ENCODE data around the genes CT83 and IL13RA1.

DNA sequence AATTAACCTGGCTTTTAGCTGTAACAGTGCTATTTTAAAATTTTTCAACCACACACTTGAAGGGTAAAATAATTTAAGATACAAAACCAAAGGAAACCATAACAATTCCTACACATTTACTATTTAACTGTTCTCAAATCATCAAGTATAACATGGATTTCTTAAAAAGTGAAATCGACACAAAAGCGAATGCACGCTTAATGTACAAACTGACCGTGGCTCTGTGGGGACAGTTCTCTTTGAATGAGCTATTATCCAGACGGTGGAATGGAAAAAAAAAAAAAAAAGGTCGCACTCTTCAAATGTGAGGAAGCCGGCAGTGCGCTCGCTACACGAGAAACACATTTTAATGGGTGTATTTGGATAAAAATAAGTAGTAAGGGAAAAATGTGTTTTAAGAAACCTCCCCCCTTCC, 1.2 kb downstream of the AMMECR1 start:
- PRO-cap = no peak
- RAMPAGE, long total RNA, 2 experiments = no peak in any of the 2 experiments

DNA sequence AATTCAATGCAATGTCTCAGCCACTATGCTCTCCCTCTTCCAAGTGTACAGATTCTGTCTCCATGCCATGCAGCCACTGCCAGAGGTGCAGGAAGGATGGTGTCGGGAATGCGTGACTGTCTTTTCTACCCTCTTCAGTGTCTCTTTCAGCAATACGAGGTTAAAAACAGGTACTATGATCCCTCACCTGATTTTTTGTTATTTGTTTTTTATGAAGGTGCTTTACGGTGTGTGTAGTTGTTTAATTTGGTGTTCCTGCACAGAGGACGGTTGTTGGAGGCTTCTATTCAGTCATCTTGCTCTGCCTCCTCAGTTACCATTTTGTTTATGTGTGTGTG, 66.6 kb upstream of the TRPC5OS start:
- PRO-cap = no peak
- RAMPAGE, long total RNA, 2 experiments = no peak in any of the 2 experiments

DNA sequence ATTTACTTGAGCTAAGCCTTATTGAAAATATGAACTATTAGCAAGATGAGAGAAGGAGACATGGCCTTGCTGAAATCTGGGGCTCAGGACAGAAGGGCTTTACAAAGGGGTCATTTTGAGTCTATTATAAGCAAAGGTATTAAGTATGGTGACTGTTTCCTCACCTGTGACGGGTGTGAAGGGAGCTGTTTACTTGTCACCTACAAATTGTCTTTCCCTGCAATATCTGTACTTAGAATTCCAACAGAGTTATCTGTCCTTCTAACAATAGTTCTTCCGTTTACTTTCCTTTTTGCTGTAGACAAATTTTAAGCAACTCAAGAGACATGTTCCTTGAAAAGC, 234.8 kb downstream of the LHFPL1 start:
- PRO-cap = no peak
- RAMPAGE, long total RNA, 2 experiments = no peak in any of the 2 experiments

DNA sequence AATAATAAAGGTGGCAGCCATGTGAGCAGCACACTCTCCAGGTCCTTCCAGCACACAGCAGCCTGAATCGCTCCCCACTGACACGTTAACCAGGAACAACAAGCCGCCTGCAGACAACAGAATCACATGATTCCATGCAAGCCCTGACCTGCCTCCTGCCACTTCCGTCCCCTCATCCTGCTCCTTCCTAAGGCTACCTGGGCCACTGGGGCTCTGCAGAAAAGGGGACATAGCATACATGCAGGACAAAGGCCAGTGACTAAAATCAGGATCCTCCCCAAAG, 21.9 kb downstream of the AMOT start:
- PRO-cap = no peak
- RAMPAGE, long total RNA, 2 experiments = no peak in any of the 2 experiments

DNA sequence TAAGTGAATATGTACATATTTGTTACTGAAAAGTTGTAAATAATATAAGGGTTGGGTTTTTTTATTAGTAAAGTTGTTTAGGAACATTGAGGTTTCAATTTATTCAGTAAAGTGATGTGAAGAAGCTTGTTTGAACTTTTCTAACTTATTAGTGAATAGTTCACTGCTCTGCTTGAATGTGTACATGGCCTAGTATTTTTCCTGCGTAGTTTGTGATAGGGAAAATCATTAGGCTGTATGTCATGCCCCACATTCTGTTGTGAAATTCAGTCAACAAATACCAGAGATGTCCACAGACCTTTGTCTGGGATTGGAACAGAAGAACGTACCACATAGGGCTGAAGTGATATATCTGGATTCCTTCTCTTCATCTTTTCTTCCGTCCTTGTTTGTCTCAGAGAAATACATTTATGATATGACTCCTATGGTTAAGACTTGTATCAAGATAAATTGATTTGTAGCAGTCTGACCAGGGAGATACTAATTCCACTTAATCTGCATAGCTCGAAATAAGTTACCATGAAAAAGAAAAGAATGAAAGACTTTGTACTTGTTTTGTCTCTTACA, 88.8 kb upstream of the PLS3 start:
- PRO-cap = no peak
- RAMPAGE, long total RNA, 2 experiments = no peak in any of the 2 experiments

- PRO-cap = no peak
- RAMPAGE, long total RNA, 2 experiments = no peak in any of the 2 experiments
These were observed 2.5 kb downstream of the PLS3 start for GRCh38 chrX:115563386-115564006.

- PRO-cap = no peak
- RAMPAGE, long total RNA, 2 experiments = no peak in any of the 2 experiments
These were observed 278.4 kb upstream of the AGTR2 start for GRCh38 chrX:115892103-115892545.

- PRO-cap = no peak
- RAMPAGE, long total RNA, 2 experiments = no peak in any of the 2 experiments
These were observed 247.6 kb upstream of the AGTR2 start for GRCh38 chrX:115922544-115923761.

DNA sequence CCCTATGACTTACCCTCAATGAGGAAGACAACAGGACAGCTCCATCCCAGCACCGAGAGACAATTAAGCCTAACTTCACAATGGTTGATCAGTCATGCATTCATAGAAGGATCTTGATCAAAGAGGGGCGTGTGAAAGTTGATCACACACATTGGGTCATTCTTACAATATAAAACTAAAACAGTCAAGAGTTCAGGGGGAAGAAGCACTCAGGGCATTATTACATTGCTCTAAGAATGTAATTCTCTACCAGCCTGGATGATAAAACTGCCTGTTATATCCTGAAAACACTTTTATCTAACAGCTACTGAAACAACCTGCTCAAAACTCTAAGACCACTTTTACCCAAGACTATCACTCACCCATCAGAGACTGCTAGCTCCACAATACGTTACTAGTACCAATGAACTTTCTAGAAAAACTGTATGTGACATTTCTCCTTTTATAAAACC, 230.7 kb upstream of the AGTR2 start:
- PRO-cap = no peak
- RAMPAGE, long total RNA, 2 experiments = no peak in any of the 2 experiments

GRCh38 chrX:116238557-116238855, 68.0 kb downstream of the AGTR2 start:
- PRO-cap = no peak
- RAMPAGE, long total RNA, 2 experiments = no peak in any of the 2 experiments

DNA sequence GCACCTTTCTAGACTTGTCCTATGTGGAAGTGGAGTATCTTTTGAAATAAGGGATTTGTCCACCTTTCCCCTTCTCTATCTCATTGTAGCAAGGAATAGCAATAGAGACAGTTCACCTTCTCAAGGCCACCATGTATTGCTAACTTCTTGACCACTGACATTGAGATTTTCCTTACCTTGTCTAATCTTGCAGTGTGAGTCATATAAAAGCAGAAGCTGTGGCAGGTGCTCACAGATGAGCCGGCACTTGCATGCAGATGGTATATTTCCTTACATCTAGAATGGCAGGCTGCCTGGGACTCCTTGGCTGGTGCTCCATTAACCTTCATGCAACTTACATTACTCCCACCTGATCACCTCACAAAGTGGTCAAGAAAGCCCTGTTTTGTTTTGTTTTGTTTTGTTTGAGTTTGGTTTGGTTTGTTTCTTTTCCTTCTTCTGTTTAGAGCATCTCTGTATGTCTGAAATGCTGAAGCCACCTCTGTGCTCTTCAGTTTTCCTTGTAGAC, 68.4 kb downstream of the AGTR2 start:
- PRO-cap = no peak
- RAMPAGE, long total RNA, 2 experiments = no peak in any of the 2 experiments

DNA sequence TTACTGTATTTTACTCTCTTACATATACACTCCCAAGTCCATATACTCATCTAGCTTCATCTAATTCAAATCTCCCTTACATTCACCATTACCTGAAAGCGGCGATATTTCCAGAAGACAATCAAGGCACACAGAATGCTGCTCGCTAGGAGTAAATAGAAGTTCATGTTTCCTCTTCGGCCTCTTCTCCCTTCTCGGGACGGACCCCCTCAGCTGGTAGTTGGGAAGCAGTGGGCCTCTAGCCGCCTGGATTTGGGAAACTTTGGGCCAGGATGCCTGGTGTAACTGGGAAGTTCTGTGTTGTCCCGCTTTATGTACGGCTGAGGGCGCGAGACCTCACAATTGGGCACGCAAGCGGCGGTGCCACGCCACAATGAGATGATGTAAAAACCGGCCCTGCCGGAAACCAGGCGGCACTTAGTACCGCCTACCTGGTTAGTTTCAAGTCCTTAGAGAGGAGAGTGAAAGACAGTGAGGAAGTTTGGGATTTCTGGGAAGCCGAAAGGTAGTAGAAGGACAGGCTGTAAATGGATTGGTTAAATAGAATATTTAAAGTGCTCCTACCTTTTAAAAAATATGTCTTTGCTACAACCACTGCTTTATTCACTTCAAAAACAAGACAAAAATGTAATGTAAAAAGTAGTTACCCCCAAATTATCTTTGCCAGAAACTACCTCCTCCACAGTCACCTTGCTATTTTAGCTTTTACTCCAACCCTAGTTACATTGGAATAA, at the start of gene CT83:
Gene CT83 (minus strand): TSS at position 287 of the 734 bp plus-strand sequence.
- PRO-cap = no peak
- RAMPAGE, long total RNA, 2 experiments = no peak in any of the 2 experiments

DNA sequence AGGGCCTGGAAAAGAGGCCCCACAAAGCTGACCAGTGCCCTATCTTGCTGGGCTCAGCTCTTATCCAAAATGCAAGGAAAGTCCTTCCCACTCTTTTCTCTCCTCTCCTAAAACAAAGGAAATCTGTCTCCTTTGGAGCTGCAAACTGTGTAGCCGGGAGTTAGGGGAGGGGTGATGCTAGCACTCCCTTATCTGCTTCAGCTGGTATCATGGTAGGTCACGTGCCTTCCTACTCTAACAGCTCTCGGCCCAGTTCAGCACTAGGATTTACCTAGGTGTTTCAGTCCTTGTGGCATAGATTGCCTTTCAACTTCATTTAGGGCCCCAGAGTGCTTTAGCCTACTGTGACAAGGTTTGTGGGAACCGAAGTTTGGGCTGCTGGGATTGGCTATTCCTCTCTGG, 245.2 kb upstream of the CT83 start:
- PRO-cap = no peak
- RAMPAGE, long total RNA, 2 experiments = no peak in any of the 2 experiments

- PRO-cap = no peak
- RAMPAGE, long total RNA, 2 experiments = no peak in any of the 2 experiments
These were observed 817.5 kb downstream of the KLHL13 start for GRCh38 chrX:117299226-117299425.

DNA sequence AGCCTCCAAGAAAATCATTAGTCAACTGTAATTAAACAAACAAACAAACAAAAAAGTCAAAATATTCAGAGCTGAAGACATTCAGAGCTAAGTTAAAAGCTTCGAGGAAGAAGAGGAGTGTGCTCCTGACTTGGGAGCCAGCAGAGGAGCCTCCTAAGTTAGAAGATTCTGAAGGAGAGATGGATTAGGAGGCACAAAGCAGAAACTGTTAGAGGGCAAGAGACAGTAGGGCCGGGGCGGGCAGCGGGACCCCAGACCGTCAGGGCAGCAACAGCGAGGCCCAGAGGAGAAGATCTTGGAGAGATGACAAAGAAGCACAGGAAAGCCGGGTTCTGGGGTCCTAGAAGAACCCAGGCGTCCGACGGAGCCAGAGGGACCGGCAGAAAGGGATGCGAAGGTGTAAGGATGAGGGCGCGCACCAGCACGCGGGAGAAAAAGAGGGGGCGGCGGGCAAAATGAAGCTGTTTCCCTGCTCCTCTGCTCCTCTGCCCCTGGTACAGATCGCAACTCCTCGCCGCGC, 634 bp downstream of the KLHL13 start:
- PRO-cap = no peak
- RAMPAGE, long total RNA, 2 experiments = no peak in any of the 2 experiments

GRCh38 chrX:118258802-118259170, 87.1 kb upstream of the WDR44 start:
- PRO-cap = no peak
- RAMPAGE, long total RNA, 2 experiments = no peak in any of the 2 experiments

- PRO-cap = no peak
- RAMPAGE, long total RNA, 2 experiments = no peak in any of the 2 experiments
These were observed 28.2 kb downstream of the DOCK11 start for GRCh38 chrX:118523763-118524359.

GRCh38 chrX:118593220-118593828, 97.7 kb downstream of the DOCK11 start:
- PRO-cap = no peak
- RAMPAGE, long total RNA, 2 experiments = no peak in any of the 2 experiments

GRCh38 chrX:118726692-118727823, at the start of gene IL13RA1:
Gene IL13RA1 (plus strand): TSS chrX:118727606.
- PRO-cap = bidirectional peak, plus-strand start at chrX:118727608, minus-strand start at chrX:118727465
- RAMPAGE, long total RNA, 2 experiments = no peak in any of the 2 experiments

DNA sequence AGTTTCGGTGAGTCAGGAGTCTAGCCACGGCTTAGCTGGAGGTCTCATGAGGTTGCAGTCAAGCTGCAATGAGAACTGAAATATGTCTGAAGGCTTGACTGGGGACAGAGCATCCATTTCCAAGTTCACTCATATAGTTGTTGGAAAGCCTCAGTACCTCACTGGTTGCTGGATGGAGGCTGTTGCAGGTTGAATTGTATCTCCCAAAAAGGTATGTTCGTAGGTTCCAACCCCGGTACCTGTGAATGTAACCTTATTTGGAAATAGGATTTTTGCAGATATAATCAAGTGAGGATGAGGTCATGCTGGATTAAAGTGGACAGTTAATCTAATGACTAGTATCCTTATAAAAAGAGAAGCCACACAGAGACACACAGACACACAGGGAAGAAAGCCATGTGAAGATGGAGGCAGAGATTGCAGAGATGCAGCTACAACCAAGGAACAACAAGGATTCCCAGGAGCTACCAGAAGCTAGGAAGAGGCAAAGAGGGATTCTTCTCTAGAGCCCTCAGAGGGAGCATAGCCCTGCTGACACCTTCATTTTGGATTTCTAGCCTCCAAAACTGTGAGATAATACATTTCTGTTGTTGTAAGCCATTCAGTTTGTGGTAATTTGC, 41.0 kb downstream of the IL13RA1 start:
- PRO-cap = no peak
- RAMPAGE, long total RNA, 2 experiments = no peak in any of the 2 experiments